Helper T cell (primary cell): ENCODE data around the gene NACA2.

- PRO-cap, 2 experiments, result no peak in any of the 2 experiments
Observed at GRCh38 chr17:61149666-61150515, 249.8 kb upstream of the TBX2 start.

GRCh38 chr17:61335879-61336382, 63.7 kb upstream of the TBX2 start:
- PRO-cap, 2 experiments, result no peak in any of the 2 experiments

DNA sequence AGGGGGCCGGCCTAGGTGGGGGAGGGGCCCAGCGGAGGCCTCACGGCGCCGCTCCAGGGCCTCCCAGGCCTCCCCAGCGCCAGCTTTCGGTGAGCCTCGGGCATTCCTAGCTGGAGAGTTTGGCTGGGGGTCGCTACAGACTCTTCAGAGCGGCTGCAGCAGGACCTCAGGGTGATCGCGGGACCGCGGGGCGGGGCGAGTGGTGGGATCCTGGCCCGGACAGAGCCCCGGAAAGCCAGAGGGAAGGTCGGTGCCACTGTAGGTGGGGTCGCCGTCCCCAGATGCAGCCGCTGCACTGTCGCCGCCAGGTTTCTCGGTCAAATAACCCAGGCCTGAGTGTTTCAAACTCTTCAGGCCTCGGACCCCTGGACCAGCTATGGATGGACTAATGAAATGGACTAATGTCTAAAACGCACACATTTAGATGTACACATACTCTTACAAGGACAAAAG, 2.2 kb upstream of the TBX2 start:
- PRO-cap, 2 experiments, result no peak in any of the 2 experiments

- PRO-cap, 2 experiments, result no peak in any of the 2 experiments
Observed at GRCh38 chr17:61416680-61417431, 17.2 kb downstream of the TBX2 start.

DNA sequence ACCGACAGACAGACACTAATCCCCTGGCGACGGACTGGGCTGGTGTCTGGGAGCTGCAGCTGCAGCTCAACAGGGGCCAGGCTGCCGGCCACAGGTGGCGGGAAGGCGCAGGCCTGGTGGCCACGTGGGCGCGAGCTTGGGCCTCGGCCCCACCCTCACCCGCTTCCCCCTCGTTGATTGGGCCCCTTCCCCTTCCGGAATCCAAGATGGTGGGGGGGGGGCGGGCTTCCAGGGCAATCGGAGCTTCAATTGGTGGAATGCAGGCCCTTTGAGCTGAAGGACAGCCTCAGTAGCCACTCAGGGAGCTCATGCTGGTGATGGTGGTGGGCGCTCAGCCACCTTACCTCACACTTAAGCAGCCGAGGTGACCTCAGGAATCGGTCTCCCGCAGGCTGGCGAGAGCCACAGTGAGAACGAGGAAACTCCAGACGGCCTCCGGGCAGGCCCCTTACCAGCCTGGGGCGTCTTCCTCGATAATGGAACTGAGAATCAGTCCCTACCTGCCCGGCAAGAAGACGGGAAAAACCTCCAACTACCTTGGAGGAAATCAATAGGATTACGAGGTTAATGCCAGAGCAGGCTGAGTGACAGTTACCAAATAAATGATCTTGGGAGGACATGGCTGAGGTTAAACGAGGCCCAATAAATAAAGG, 8.6 kb upstream of the TBX4 start:
- PRO-cap, 2 experiments, result no peak in any of the 2 experiments

- PRO-cap, 2 experiments, result no peak in any of the 2 experiments
Observed at GRCh38 chr17:61591059-61591589, at the start of gene NACA2. TSS of gene NACA2 (minus strand) at chr17:61591219.

DNA sequence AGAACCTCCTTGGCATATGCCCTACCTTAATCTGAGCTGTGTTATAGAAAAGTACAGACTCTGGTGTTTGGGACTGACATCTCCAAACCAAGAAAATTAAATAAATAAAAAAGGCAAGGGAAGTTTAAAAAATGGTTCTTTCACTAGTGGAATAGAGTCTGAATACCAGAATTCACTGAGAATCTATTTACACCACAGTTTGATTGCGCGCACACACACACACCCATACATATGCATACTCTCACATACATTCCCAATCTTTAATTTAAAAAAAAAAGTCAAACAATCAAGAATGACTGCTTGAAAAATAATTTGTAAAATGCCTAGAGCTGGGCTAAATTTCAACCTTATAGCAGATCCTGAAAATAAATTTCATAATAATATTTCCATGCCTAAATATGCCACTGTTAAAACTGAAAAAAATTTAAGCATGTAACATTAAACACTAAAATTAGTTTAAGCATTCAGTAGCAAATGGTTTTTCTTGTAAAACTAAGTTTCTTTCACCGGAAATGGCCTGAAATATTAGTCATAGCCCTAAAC, 17.3 kb upstream of the INTS2 start:
- PRO-cap, 2 experiments, result no peak in any of the 2 experiments

- PRO-cap, 2 experiments, result peak in 2 of 2 experiments; most common plus-strand start chr17:62064232 (in 2)
Observed at GRCh38 chr17:62063967-62064299, 1.1 kb downstream of the MED13 start.

DNA sequence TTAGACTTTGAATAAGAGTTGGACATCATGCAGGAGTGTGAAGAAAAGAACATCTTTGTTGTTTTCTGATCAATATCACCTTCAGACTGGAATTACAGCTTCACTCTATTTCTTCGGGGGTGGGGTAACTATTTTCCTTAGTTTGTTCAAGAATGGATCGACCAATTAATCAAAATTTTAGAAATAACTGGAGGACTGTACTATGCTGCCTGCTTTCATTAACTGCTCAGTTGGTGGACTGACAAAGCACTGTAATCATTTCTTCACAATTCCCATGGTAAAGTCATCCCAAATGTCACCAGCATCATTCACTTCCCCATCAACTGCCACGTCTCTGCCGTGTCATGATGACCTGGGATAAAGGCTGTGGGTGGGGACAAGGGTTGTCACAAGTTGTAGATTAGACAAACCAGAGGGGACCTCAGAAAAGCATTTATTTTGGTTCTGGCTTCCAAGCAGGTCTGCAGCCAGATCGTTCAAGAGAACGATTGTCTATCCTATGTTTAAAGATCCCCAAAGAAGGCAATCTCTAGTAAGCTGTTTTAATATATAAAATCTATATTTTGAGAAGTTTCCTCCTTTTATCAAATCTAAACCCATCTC, 105.2 kb upstream of the MED13 start:
- PRO-cap, 2 experiments, result no peak in any of the 2 experiments

GRCh38 chr17:62626575-62627612, 576 bp upstream of the MRC2 start:
- PRO-cap, 2 experiments, result no peak in any of the 2 experiments

GRCh38 chr17:62713423-62714011, 86.0 kb downstream of the MRC2 start:
- PRO-cap, 2 experiments, result no peak in any of the 2 experiments

DNA sequence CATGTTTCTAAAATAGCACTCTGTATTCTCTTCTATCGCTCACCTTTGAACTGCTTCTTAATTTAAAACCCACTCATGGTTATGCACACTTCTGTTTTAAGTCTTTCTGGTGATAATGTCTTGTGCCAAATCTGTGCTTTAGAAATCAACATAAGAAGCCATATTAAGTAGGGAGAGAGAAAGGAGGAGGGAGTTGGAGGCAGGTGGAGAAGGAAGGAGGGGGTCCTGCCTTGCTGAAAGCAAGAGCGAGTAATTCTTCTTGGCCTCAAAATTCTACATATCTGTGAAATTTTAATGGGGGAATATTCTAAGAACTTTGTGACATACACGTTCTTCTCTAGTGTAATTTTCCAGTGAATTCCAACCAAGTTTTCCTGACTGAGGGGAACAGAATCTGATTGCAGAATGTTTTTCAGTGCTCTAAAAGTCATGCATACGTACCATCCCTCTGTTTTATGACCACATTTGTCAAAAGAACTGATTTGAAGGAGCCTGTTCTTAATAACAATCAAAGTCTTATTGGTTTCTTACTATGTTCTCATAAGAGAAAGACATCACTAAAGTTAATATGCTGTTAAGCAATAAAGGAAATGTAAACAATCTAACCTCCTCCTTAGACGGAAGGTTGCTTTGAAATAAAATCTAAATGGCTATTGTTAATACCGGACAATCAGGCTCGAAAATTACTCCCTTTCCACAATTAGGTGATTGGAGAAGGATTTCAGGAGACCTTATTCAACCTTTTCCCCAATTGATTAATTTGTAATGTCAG, 1.5 kb downstream of the MARCHF10 start:
- PRO-cap, 2 experiments, result no peak in any of the 2 experiments

- PRO-cap, 2 experiments, result no peak in any of the 2 experiments
Observed at GRCh38 chr17:62870054-62870862, 62.1 kb upstream of the MARCHF10 start.

DNA sequence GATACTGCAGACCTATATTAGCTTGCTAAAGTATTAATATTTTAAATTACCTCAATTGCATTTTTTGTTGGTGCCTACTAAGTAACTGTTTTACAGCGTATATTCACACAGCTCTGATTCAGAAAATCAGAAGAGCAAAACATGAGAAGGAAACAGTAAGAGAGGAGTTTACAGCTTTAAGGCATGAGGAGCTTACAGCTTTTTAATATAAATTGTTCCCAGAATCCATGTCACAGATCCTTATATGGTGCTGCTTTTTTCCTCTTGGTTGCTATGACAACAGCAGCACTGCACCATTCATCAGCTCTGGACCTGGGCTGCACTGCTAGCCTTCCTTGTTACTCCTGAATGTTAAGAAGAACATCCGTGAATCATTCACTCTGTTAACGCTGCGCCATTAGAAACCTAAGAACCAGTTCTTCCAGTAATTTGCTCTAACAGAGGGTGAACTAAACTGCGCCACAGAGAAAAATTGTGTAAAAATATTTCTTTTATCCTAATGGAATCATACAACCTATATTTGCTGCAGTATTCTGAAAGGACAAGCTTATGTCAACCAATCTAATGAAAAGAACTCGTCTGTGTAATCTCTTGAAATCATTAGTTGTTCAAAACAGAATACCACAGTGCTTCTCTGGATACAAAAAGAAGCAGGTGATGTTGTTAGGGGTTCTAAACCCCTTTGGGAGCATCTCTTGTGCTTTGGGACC, 151.0 kb downstream of the TANC2 start:
- PRO-cap, 2 experiments, result no peak in any of the 2 experiments

DNA sequence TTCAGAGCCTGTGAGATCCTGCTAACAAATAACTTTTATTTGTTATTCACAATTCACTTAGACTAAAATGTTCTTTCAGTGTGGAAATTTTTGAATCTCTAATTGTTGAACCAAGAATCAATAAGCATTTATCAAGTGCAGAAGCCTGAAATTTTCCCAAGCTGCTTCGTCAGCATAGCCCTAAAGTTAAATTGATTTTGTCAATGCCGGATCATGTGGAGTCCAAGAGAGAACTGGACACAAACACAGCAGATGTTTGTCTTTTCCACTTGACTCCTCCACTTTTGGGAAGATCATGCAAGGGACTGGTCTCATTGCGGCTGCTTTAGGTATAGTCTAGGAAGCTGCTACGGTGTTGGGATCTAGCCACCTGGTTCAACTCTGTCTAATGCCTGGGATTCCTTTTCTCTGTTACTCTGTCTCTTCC, 95.8 kb downstream of the CYB561 start:
- PRO-cap, 2 experiments, result no peak in any of the 2 experiments

DNA sequence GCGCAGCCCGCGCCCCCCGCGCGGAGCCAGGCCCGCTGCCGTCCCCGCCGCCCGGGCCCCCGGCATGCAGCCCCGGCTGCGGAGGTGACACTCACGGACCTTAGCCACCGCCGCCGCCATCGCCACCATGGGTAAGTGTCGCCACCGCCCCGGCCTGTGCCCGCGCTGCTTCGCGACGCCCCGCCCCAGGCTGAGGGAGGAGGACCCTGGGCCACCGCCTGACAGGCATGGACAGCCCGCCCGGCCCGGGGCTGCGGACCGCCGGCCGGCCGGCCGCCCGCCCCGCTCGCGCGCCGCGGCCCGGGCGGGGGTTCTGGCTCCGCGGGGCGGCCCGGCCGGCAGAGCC, 389 bp downstream of the MAP3K3 start:
- PRO-cap, 2 experiments, result peak in 2 of 2 experiments; most common minus-strand start position 129 of the sequence (in 1)

GRCh38 chr17:63701818-63702679, 2.1 kb upstream of the LIMD2 start:
- PRO-cap, 2 experiments, result peak in 2 of 2 experiments; most common plus-strand start chr17:63702082 (in 1); most common minus-strand start chr17:63701953 (in 2)

DNA sequence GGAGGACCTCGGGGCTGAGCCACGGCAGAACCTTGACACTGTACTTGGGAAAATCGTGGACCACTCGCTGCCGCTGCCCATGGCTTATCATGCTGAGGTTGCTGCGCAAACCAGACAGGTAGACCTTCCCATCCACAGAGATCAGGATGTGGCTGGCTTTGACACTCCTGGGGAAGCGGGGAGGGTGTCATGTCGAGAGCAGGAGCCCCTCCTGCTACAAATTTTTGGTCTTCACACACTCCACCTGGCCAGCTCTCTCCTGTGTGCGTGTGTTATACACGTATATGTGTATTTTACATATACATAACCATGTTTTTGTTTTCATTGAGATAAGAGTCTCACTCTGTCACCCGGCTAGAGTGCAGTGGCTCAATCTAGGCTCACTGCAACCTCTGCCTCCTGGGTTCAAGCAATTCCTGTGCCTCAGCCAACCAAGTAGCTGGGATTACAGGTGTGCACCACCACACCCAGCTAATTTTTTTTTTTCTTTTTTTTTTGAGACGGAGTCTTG, 7.4 kb upstream of the LIMD2 start:
- PRO-cap, 2 experiments, result peak in 2 of 2 experiments; most common plus-strand start position 332 of the sequence (in 1); most common minus-strand start position 91 of the sequence (in 2)

DNA sequence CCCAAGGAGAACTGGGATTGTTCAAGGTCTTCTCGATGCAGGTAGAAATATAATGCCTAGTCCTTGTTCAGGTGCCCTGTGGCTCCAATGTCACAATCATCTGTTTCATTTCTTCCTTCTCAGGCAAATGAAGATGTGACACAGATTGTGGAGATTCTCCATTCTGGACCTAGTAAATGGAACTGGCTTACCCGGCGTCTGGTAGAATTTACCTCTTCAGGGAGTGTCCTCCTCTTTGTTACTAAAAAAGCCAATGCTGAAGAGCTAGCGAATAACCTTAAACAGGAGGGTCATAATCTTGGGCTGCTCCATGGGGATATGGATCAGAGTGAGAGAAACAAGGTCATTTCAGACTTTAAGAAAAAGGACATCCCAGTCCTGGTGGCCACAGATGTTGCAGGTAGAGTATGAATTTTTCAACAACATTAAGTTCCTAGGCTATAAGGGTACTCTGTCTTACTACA, 15.4 kb upstream of the PSMC5 start:
- PRO-cap, 2 experiments, result no peak in any of the 2 experiments

DNA sequence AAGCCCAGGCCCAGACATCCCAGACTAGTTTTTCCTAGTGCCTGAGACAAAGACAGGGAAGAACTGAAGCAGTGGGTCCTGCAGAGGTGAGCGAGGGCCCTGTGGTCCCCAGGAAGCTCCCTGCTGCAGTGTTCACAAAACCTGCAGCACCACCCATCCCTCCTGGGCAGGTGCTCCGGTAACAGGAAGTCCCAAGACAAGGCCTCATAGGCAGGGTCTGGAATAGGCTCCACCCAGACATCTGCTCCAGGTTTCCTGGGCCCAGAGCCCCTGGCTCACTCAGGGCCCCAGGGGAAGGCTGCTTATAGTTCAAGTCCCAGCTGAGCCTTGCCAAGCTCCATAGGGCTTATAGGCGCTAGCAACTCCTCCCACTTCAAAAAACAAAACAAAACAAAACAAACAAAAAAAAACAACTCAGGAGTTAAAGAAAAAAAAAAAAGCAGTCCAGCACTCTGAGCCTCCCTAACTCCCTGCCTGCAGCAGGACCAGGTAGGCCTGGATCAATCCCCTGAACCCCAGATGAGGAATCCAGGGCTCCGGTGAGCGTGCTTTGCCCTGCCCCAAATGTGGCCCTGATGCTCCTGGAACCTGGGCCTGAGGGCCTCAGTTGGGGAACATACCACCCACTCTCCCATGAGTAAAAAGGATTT, 3.2 kb downstream of the SMARCD2 start:
- PRO-cap, 2 experiments, result peak in 2 of 2 experiments; most common minus-strand start position 130 of the sequence (in 2)